ENCODE measurements around the gene TIGIT.

GRCh38 chr3:112464168-112464649 is 35.1 kb downstream of the BTLA start:
- PRO-cap = no peak
CAGE:
- cytosol, long polyA plus RNA = no peak
- long polyA plus RNA = no peak
- nucleus, long polyA plus RNA = no peak

GRCh38 chr3:112497831-112498251 is 1.4 kb downstream of the BTLA start:
- PRO-cap = no peak
CAGE:
- cytosol, long polyA plus RNA = no peak
- long polyA plus RNA = no peak
- nucleus, long polyA plus RNA = no peak

GRCh38 chr3:112565775-112566405 is 4.0 kb downstream of the SLC35A5 start:
- PRO-cap = no peak
CAGE:
- cytosol, long polyA plus RNA = no peak
- long polyA plus RNA = no peak
- nucleus, long polyA plus RNA = no peak

- PRO-cap = no peak
CAGE:
- cytosol, long polyA plus RNA = no peak
- long polyA plus RNA = no peak
- nucleus, long polyA plus RNA = no peak
These were observed 5.2 kb downstream of the CCDC80 start for GRCh38 chr3:112635467-112636422.

DNA sequence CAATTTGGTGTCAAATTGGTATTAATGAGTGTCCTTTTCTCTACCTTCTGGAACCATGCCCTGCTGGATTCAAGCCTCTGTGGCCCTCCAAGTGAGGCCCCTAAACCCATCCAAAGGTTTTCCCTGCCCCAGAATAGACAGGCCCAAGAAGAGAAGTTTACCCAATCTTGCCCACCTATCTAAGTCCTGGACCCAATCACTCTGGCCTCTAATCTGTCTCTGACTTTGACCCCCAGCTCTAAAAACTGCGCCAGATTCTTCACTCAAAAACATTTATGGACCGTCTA is 69.2 kb downstream of the CD200R1L start:
- PRO-cap = no peak
CAGE:
- cytosol, long polyA plus RNA = no peak
- long polyA plus RNA = no peak
- nucleus, long polyA plus RNA = no peak

DNA sequence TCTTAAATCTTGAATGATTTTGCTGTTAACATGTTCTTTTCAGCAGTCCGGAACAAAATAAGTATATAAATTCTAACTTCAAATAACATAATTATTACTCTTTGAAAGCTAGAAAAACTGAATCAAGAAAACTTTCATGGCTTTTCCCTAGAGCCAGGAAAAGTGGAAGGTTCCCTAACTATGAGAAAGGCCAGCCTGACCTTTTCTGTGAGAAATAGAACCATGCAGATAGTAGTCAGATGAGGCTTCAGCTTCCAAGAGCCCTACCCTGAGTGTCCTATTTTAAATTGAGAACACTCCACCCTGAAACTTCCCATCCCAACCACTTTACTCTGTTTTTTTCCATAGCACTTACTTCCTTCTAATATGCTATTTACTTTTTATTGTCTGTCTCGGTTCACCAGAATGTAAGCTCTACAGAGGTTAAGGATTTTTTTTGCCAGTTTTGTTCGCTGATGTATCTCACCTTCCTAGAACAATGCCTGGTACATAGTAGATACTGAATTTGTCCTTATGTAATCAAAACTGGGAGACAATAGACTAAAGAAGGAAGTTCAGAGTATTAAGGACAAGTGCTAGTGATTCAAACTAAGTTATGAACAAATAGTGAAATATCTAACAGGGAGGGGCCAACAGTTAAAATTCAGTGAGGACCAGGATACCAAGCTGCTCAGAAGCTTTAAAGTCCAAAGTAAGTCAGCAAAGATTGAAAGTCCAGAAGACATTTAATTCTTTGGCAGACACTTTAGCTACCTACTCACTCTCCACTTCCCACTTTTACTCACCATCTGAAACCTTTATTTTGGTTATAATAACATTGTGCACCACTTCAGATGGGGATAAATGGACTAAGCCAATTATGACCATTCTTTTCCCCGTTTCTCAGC is 66.7 kb downstream of the CD200R1L start:
- PRO-cap = no peak
CAGE:
- cytosol, long polyA plus RNA = no peak
- long polyA plus RNA = no peak
- nucleus, long polyA plus RNA = no peak

GRCh38 chr3:113193776-113194180 is 17.6 kb upstream of the BOC start:
- PRO-cap = no peak
CAGE:
- cytosol, long polyA plus RNA = no peak
- long polyA plus RNA = no peak
- nucleus, long polyA plus RNA = no peak

DNA sequence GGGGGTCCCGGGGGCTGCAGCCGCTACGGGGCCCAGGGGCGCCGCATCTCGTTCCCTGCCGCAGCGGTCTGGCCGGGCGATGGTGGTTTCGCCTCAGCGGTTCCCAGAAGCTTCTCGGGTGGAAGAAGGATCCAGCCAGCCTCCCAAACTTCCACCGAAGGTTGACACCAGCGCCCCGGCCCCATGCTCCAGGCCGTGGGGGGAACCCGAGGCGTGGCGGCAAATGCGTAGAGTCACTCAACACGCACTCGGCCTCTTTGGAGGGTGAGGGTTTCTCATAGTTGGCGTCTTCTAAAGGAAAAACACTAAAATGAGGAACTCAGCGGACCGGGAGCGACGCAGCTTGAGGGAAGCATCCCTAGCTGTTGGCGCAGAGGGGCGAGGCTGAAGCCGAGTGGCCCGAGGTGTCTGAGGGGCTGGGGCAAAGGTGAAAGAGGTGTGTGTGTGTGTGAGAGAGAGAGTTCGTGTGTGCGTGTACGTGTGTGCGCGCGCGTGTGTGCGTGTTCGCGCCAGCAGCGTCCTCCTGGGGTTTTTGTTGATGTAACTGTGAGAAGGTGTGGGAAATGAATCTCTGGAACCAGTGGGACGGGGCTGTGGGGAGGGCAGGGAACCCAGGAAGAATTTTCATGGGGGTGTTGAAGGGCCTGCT is 1.0 kb downstream of the BOC start:
- PRO-cap = no peak
CAGE:
- cytosol, long polyA plus RNA = no peak
- long polyA plus RNA = no peak
- nucleus, long polyA plus RNA = no peak

DNA sequence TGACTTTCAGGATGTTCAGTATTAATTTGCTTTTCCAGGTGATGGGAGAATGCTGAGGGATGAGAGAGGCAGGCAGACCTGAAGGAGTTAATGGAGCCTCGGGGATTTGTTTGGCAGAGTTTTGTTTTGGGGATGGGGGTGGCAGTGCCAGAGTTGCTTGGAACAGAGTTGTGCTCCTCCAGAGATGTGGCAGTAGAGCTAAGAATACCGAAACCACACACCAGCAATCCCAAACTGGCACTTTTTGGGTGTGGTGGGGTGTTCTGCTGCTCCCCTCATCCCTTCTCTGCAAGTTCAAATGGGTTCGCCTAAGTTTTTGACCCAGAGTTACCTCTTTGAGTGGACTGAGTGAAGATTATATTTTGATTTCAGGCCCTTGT is 1.5 kb downstream of the BOC start:
- PRO-cap = no peak
CAGE:
- cytosol, long polyA plus RNA = no peak
- long polyA plus RNA = no peak
- nucleus, long polyA plus RNA = no peak

GRCh38 chr3:113573443-113574561 is 41.4 kb downstream of the SIDT1 start:
- PRO-cap = no peak
CAGE:
- cytosol, long polyA plus RNA = no peak
- long polyA plus RNA = no peak
- nucleus, long polyA plus RNA = no peak

DNA sequence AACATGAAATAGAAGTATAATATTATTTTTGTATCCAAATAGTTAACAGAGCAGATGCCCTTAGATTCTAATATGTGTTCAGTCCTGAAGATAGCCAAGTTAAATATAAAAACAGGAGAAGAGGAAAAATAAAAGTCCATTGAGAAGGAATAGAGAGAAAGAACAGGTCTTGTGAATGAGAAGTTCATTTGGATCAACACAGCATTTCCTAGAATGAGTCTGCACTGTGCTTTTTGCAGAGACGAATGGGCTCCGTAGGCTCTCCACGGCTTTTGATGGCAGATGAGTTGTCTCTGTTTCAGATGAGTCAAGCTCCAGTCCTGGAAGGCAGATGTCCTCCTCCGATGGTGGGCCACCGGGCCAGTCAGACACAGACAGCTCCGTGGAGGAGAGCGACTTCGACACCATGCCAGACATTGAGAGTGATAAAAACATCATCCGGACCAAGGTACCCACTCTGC is 70.4 kb downstream of the SIDT1 start:
- PRO-cap = no peak
CAGE:
- cytosol, long polyA plus RNA = no peak
- long polyA plus RNA = no peak
- nucleus, long polyA plus RNA = no peak

- PRO-cap = no peak
CAGE:
- cytosol, long polyA plus RNA = no peak
- long polyA plus RNA = no peak
- nucleus, long polyA plus RNA = no peak
These were observed 66.4 kb downstream of the USF3 start for GRCh38 chr3:113629997-113630503.

DNA sequence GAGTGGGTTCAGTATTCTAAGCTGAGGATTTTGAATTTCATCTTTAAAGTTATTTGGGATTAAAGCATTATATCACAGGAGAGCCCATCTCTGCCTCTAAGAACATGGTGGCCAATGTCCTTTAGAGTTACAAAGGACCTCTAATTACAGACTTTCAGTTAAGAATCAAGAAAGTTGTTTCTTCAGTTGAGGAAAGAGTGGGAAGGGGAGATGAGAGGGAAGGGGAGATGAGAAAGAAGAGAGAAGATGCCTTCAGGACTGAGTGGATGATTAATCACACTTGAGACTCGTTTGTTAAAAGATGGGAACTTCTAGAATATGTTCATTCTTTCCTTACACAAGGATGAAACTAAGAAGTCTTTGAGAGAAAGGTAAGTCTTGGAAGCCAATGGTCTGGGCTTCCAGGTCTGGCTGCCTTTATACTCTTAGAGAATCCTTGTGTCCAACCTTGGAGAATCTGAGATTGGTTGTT is 3.4 kb downstream of the QTRT2 start:
- PRO-cap = no peak
CAGE:
- cytosol, long polyA plus RNA = no peak
- long polyA plus RNA = no peak
- nucleus, long polyA plus RNA = no peak

DNA sequence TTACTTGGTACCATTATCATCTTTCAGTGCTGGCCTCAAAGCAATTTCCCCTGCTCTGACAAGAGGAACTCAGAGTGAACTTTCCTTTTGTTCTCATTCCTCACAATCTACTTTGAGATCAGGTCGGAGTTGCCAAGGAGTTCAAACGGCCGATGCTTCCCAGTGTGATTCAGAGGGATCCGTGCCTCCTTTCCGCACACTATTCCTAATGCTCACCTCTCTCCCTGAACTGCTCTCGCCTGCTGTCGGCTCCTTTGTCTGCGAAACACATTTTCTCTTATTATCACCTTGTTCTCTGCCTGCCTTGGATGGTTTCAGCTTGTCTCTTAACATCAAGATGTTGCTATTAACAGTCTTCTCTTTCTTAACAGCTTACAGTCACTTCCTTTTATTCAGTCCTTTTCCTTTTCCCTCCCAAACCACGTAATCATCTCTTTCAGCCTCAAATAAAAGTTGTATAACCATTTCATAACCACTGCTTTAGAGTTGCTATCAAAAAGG is 36.0 kb downstream of the QTRT2 start:
- PRO-cap = no peak
CAGE:
- cytosol, long polyA plus RNA = no peak
- long polyA plus RNA = no peak
- nucleus, long polyA plus RNA = no peak

- PRO-cap = no peak
CAGE:
- cytosol, long polyA plus RNA = no peak
- long polyA plus RNA = no peak
- nucleus, long polyA plus RNA = no peak
These were observed at the start of gene TIGIT for GRCh38 chr3:114293419-114294482. TIGIT (plus strand) TSS chr3:114294028.

- PRO-cap = no peak
CAGE:
- cytosol, long polyA plus RNA = no peak
- long polyA plus RNA = no peak
- nucleus, long polyA plus RNA = no peak
These were observed 4.1 kb downstream of the TIGIT start for GRCh38 chr3:114297959-114298389.

DNA sequence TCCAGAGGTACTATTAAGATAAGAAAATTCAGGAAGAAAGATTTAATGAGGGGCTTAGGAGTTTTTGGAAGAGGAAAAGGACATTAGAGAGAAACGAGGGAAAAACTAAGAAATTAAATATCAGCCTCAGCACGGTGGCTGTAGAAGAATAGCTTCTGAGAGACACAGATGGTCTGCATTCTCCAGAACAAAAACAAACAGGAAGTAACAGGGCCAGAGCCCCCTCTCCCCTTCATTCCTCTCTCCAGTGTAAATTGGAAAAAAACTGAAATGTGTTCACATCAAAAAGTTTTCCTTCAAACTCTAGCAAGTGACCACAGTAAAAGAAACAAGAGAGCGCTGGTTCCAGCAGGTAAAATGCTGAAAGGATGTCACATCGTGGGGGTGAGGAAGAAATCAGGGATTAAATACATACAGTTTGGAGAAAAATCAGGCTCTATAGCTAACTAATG is 116.5 kb downstream of the TIGIT start:
- PRO-cap = no peak
CAGE:
- cytosol, long polyA plus RNA = no peak
- long polyA plus RNA = no peak
- nucleus, long polyA plus RNA = no peak

GRCh38 chr3:114524547-114525211 is 230.9 kb downstream of the TIGIT start:
- PRO-cap = no peak
CAGE:
- cytosol, long polyA plus RNA = no peak
- long polyA plus RNA = no peak
- nucleus, long polyA plus RNA = no peak

DNA sequence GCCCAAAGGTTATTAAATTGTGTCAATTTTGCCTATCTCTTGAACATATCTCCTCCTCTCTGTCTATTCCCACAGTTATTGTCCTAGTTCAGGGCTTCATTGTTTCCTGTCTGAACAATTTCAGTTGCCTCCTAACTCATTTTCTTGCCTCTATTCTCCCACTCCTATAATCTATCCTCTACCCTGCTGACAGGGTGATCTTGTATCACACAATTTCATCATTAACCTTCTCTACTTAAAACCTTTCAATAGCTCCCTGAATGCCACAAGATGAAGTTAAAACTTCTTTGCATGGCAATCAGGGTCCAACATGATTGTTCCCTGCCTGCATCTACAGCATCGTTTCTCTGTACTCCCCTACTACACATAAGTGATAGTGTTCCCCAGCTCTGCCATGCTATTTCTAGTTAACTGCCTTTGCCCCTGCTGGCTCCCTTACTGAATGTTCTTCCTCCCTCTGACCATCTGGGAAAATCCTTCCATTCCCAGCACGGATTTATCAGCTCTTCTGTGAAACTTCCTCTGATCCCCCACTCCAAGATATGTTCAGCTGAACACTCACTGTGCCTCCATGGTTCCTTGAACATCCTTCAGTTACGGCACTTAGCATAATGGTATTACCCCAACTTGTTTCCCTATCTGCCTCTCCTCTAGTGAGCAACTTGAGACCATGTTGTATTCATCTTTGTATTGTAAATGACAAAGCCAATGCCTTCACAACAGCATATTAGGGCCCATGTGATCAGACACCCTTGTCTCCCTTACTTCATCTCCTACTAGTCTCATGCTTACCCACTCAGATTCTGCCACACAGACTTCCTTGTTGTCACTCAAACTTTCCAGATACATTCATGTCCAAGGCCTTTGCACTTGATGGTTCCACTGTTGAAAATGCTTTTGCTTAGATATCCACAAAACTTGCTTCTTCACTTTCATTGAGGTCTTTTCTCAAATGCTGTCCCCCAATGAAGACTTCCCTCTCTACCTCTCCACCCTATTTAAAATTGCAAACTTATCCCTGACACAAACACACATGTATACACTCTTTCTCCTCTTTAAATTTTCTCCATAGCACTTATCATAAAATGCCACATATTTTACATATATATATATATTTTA is 323.4 kb downstream of the TIGIT start:
- PRO-cap = no peak
CAGE:
- cytosol, long polyA plus RNA = no peak
- long polyA plus RNA = no peak
- nucleus, long polyA plus RNA = start-site peak on the minus strand centred at position 328 of the sequence, 337 bp wide, 75 and 243 reads in 2 replicates

GRCh38 chr3:114745740-114746349 is 401.2 kb downstream of the ZBTB20 start:
- PRO-cap = no peak
CAGE:
- cytosol, long polyA plus RNA = no peak
- long polyA plus RNA = no peak
- nucleus, long polyA plus RNA = start-site peak on the minus strand at chr3:114745920-114745954, 49 and 110 reads in 2 replicates

All from A549 (cell line).